Astrocyte (in vitro differentiated cells and primary cell): ENCODE data around the gene MYO1E.

GRCh38 chr15:59124237-59124801, 19.4 kb downstream of the CCNB2 start:
- PRO-cap = no peak
- RRBS, 2 experiments = no CpG with 5 or more reads among the region's 3 CpGs

DNA sequence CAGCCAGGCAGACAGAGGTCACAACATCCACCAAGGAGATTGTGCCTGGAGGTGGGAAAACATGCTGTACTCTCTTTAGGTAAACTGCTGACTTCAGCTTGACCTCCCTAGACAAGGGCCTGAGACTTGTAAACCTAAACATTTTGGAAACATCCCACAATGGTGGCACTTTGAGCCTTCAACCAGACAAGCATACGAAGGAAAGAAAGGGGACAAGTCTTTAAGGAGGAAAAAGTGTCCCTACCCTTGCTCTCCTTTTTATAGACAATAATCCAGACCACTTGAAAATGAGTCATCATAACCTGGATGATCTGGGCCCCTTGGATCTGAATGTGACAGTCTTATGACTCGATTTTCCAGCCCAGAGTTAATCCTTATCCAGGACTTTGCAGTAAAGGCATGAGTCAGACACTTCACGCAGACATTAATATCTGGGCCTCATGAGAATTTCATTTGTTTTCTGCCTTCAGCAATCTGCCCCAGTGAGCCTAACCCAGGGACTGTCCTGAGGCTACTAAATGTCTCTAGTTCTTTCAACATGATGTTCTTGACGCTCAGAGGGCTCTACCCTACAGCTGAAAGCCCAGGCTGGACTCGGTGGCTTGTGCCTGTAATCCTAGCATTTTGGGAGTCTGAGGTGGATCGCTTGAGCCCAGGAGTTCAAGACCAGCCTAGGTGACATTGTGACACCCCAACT, 6.6 kb upstream of the LDHAL6B start:
- PRO-cap = no peak
- RRBS, 2 experiments = no CpG with 5 or more reads among the region's 6 CpGs

DNA sequence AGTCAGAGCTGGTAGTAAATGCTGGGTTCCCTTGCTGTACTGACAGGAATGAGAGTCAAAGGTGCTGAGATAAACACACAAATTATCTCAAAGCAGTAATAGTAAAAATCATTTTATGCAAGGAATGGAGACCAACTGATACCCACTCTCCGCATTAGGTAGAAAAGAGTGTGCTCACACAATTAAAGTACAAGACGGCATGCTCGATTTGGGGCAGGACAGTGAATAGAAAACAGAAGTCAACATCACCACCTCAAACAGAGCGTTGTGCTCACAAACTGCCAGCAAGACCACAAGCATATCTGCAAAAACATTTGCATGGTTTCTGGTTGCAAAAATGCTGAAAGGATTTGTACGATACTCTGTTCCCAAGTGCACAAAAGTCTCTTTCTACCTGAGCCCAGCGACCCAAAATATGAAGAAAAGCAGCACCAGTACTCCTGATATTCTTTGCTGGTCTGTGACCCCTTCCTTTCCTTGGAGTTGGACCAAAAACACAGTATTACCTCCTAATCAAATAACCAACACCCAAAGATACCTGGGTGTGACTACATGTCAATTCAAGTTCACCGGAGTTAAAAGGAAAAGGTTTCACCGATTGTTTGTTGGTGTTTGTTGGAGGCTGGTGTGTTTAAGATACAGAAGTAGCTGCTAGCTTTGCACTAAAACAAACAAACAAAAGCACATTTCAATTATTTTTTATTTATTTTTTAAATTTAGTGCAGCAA, 81.7 kb downstream of the MYO1E start:
- PRO-cap = no peak
- RRBS, 2 experiments = no CpG with 5 or more reads among the region's 8 CpGs

GRCh38 chr15:59293946-59294273, 78.8 kb downstream of the MYO1E start:
- PRO-cap = no peak
- RRBS, 2 experiments = no CpG with 5 or more reads among the region's 3 CpGs

GRCh38 chr15:59313519-59314377, 58.9 kb downstream of the MYO1E start:
- PRO-cap = no peak
- RRBS, 2 experiments = no CpG with 5 or more reads among the region's 6 CpGs

GRCh38 chr15:59353843-59354588, 18.7 kb downstream of the MYO1E start:
- PRO-cap = no peak
- RRBS, 2 experiments = no CpG with 5 or more reads among the region's 10 CpGs

- PRO-cap = bidirectional peak, plus-strand start at chr15:59372692, minus-strand start at chr15:59372554; bidirectional peak, plus-strand start at chr15:59373021, minus-strand start at chr15:59372871
- RRBS, 2 experiments = under 1 to 3% methylated on average over 26 to 27 of the region's 89 CpGs
These were observed at the start of gene MYO1E for GRCh38 chr15:59372228-59373388. Gene MYO1E (minus strand): TSS chr15:59372871.

DNA sequence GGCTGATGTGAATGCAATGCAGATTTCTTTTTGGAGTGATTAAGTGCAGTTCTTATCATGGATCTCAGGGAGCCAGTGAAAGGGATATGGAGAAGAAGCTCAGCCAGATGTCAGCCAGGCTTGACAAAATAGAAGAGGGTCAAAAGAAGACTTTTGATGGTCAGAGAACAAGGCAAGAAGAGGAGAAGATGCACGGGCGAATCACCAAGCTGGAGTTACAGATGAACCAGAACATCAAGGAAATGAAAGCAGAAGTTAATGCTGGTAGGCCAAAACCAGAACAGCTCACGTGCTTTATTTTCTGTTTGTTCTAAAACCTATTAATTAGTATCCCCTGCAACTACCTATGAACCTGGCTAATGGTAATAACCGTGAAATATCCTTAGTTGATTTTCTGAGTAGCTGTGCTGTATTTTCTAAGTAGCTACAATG, 78.6 kb downstream of the FAM81A start:
- PRO-cap = no peak
- RRBS, 2 experiments = no CpG with 5 or more reads among the region's 4 CpGs

DNA sequence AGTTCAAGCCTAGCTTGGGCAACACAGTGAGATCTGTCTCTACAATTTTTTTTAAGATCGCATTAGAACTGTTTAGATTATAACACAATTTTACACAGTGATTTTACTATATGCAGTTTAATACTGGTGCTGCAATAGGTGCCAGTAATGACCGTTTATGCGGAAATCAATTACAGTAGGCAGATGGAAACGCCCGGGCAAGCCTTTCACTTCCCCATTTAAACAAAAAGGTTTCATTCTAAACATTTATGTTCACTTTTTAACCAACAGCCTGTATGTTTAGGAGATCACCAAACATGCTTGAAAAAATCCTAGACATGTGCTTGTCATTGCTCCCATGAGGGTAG, 2.8 kb downstream of the BNIP2 start:
- PRO-cap = no peak
- RRBS, 2 experiments = no CpG with 5 or more reads among the region's 5 CpGs

DNA sequence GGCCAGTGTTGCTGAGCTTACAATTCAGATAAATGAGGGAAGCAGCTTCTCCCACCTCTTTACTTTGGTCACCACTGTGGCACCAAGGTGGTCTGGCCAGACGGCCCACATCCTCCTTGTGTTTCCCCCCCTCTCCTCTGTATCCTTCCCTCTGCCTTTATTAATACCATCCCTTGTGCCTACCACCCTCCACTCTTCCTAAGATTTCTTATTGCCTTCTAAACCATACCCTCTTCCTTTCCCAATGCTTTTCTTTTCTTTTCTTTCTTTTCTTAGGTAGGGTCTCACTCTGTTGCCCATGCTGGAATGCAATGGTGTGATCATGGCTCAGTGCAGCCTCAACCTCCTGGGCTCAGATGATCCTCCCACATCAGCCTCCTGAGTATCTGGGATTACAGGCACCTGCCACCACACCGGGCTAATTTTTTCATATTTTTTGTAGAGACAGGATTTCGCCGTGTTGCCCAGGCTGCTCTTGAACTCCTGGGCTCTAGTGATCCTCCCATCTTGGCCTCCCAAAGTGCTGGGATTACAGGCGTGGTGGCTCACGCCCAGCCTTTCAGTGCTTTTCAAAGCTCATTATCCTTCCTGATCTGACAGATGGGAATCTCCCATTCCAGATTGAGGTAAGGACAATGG, 14.8 kb downstream of the ANXA2 start:
- PRO-cap = no peak
- RRBS, 2 experiments = no CpG with 5 or more reads among the region's 6 CpGs

GRCh38 chr15:60388330-60388883, 9.4 kb downstream of the ANXA2 start:
- PRO-cap = no peak
- RRBS, 2 experiments = no CpG with 5 or more reads among the region's 3 CpGs

DNA sequence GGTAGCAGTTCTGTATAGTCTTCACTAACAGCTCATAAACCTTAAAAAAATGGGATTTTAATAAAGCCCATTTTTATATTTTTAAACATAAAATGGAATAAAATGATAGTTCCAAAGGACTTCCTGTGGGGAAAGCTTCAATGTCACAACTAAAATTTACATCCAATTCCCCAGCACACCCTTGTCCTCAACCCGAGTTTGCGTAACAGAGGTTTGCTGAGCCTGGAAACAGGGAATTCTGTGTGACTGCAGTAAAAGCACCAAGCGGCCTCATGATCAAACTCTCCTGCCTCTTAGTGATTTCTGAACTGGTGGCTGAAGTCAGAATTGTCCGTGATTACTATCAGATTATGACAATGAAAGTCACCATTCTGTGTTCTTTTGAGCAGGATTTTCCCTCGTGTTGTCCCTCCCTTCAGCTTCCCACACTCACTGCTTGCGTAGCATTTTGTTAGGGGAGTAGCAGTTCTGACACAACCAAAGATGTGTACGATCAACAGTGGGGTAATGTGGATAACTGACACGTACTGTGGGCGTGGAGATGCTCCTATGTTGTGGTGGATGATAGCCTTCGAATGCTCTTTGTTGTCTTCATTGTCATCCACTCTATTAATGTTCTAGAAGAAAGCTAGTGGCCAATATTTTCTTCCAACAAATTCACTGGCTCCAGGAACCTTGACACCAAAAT, 67.7 kb upstream of the ICE2 start:
- PRO-cap = no peak
- RRBS, 2 experiments = no CpG with 5 or more reads among the region's 10 CpGs

- PRO-cap = no peak
- RRBS, 2 experiments = no CpG with 5 or more reads among the region's 2 CpGs
These were observed 89.3 kb upstream of the ICE2 start for GRCh38 chr15:60568176-60568678.

DNA sequence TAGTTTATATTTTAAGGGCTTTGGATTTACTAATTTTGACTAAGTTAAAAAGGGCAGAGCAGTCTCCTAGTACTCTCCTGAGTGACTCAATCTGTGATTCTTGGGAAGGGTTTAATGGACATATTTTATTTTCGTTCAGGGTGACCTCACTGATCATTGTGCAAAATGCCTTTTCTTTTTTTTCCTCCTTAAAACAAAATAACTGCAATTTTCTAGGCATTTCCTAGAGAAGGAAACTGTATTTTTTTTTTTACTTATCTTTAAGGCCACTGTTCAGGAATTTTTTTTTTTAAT, 133.7 kb upstream of the ICE2 start:
- PRO-cap = no peak
- RRBS, 2 experiments = no CpG with 5 or more reads among the region's 1 CpG

- PRO-cap = no peak
- RRBS, 2 experiments = no CpG with 5 or more reads among the region's 2 CpGs
These were observed 212.6 kb upstream of the ICE2 start for GRCh38 chr15:60691504-60692001.

DNA sequence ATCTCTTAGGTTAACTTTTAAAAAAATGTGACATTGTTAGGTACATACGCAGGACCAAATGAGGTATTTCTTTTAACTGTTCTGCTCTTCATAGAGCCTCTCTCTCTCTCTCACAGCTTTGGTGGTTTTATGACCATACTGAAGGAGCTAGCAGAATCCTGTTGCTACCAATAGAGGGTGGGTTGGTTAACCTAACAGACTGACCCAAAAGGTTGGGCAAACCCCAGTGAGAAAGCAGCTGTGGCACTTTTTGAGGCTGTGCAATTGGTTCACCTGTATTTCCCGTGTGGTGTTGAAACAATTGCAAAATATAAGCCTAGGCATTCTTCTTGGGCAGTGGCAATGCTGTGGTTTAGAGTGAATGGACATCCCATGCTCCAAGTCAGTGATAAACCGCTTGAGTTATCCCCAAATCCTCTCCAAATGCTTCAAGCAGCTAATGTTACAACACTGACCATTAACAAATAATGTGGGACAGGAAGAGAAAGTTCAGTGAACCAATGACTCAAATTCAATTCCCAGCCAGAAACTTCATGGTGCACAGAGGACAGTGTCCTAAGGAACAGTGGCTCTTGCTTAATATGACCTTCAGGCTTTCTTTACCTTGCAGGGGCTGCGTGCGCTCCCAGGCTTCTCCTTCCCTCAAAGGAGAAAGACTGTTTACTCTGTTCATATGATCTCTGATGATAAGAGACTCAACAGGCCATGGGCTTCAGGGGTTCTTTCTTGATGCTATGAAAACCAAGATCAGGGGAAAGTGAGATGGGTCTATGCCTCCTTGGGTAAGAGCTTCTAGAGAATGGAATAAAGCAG, 262.0 kb upstream of the ICE2 start:
- PRO-cap = no peak
- RRBS, 2 experiments = no CpG with 5 or more reads among the region's 5 CpGs

GRCh38 chr15:60844931-60845385, 366.0 kb upstream of the ICE2 start:
- PRO-cap = no peak
- RRBS, 2 experiments = no CpG with 5 or more reads among the region's 6 CpGs

DNA sequence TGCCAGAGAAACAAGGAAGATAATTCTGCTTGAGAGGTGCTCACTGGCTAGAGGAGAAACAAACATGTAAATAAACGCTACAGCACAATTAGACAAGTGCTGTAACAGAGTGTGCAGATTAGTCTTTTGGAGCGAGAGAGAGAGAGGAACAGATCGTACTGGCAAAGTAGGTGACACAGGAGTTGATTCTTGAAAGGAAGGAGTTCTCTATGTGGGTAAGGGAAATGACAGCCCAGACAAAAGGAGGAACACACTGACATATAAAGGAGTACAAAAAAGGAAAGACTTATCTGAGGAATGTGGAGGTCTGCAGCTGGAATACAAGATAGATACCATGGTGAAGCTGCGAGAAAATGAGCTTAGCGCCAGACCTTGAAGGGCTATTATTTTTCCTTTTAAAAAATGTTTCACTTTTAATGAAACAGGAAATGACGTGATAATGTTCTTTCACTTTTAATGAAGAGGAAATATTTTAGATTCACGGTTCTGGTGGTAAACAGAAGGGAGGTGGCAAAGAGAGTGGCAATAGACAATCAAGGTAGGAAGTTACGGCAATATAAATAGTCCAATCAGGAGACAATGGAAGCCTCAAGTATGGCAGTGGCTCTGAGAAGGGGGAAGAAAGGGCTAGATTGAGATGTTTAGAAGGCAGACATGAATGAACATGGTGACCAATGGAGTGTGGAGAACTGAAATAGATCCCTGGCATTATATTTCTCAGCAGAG, 202.9 kb downstream of the VPS13C start:
- PRO-cap = no peak
- RRBS, 2 experiments = no CpG with 5 or more reads among the region's 8 CpGs

- PRO-cap = no peak
- RRBS, 2 experiments = no CpG with 5 or more reads among the region's 2 CpGs
These were observed 53.1 kb downstream of the VPS13C start for GRCh38 chr15:62006937-62007692.

GRCh38 chr15:62059600-62060218, 538 bp downstream of the VPS13C start:
- PRO-cap = no peak
- RRBS, 2 experiments = 1 to 2% methylated on average over 12 of the region's 35 CpGs